Kidney (tissue), 2 donors: Measurements from ENCODE around the genes GRB7 and IGFBP4.

DNA sequence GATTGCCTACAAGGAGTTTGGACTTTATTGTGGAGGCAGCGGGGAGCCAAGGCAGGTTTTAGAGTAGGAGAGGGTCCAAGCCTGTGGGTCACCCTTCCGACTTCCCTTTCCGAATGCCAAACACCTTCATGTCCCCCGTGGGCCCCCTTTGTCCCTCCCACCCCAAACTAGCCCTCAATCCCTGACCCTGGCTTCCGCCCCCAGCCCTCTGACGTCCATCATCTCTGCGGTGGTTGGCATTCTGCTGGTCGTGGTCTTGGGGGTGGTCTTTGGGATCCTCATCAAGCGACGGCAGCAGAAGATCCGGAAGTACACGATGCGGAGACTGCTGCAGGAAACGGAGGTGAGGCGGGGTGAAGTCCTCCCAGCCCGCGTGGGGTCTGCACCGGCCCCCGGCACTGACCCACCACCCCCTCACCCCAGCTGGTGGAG lies 7.2 kb downstream of the MIEN1 start:
- PRO-cap, result no peak
- RRBS, result 82% methylated on average over 7 of the region's 19 CpGs

DNA sequence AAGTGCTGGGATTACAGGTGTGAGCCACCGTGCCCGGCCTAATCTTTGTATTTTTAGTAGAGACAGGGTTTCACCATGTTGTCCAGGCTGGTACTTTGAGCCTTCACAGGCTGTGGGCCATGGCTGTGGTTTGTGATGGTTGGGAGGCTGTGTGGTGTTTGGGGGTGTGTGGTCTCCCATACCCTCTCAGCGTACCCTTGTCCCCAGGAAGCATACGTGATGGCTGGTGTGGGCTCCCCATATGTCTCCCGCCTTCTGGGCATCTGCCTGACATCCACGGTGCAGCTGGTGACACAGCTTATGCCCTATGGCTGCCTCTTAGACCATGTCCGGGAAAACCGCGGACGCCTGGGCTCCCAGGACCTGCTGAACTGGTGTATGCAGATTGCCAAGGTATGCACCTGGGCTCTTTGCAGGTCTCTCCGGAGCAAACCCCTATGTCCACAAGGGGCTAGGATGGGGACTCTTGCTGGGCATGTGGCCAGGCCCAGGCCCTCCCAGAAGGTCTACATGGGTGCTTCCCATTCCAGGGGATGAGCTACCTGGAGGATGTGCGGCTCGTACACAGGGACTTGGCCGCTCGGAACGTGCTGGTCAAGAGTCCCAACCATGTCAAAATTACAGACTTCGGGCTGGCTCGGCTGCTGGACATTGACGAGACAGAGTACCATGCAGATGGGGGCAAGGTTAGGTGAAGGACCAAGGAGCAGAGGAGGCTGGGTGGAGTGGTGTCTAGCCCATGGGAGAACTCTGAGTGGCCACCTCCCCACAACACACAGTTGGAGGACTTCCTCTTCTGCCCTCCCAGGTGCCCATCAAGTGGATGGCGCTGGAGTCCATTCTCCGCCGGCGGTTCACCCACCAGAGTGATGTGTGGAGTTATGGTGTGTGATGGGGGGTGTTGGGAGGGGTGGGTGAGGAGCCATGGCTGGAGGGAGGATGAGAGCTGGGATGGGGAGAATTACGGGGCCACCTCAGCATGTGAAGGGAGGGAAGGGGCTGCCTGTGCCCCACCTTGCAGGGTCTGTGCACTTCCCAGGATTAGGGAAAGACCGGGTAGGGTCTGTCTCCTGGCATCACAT lies 5.5 kb downstream of the MIEN1 start:
- PRO-cap, result no peak
- RRBS, result 95% methylated on average over 5 of the region's 25 CpGs

DNA sequence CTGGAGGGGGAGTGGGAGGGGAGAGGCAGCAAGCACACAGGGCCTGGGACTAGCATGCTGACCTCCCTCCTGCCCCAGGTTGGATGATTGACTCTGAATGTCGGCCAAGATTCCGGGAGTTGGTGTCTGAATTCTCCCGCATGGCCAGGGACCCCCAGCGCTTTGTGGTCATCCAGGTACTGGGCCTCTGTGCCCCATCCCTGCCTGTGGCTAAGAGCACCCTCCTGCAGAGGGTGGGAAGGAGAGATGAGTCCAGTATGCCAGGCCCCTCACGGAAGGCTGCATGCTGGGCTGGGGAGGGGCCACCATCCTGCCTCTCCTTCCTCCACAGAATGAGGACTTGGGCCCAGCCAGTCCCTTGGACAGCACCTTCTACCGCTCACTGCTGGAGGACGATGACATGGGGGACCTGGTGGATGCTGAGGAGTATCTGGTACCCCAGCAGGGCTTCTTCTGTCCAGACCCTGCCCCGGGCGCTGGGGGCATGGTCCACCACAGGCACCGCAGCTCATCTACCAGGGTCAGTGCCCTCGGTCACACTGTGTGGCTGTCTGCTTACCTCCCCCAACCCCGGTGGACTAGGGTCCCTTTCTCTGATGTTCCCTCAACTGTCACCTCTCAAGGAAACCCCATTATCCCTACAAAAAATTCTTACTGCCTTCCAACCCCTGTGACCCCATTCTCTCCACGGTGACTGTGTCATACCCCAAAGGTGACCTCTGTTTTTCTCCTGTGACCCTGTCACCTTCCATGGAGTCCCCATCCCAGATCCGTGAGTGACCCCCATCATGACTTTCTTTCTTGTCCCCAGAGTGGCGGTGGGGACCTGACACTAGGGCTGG lies 3.6 kb downstream of the MIEN1 start:
- PRO-cap, result no peak
- RRBS, result 74% methylated on average over 4 of the region's 15 CpGs

GRCh38 chr17:39737209-39738058 lies at the start of gene GRB7:
Gene GRB7, plus strand, starts transcription at chr17:39737938.
- PRO-cap, result bidirectional peak, plus-strand start at chr17:39737938, minus-strand start at chr17:39737792
- RRBS, result no CpG with 5 or more reads among the region's 23 CpGs

DNA sequence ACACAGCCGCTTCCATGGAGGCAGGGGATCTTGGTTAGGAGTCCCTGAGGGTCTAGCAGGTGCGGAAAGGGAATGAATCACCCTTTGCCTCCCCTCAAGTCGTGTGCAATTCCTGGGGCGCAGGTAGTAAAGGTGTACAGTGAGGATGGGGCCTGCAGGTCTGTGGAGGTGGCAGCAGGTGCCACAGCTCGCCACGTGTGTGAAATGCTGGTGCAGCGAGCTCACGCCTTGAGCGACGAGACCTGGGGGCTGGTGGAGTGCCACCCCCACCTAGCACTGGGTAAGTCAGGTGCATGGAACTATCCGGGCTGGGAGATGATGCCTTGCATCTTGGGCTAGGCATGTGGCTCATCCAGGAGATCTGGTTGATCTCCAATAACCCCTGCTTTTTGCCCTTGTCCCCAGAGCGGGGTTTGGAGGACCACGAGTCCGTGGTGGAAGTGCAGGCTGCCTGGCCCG lies 5.1 kb downstream of the GRB7 start:
- PRO-cap, result no peak
- RRBS, result 63% methylated on average over 1 of the region's 15 CpGs

- PRO-cap, result no peak
- RRBS, result no CpG with 5 or more reads among the region's 5 CpGs
Measured at GRCh38 chr17:40018511-40018717, 3.2 kb downstream of the CSF3 start.

DNA sequence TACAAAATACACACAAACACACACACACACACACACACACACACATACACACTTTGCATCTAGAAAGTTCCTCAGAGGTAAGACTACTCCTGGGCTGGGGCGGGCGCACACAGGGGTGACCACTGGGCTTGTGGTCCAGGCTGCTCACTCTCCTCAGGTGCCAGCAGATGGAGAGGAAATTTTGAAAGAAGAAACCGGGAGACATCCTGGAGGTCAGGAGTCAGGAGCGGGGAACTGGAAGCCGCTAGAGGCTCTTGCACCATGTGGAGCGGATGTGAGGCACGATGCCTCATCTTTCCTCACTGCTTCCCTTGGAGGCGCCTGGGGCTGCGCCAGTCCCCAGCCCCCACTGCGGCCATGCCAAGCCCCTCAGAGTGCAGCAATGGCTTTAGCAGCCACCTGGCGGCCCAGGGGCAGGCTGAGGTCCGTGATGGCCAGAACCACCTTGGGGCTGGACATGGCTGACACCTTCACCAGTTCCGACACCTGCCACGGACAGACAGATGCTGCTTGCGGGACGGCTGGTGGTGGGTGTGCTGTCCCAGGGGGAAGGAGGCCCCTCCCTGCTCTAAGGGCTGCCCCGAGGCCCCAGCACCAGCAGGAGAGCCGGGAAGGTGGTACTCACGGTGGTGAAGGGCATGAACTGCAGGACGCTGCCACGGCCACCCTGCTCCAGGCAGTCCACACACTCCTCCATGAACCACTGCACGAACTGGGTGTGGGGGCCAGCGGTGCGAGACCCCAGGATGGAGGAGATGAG lies 4.1 kb downstream of the CSF3 start:
- PRO-cap, result no peak
- RRBS, result no CpG with 5 or more reads among the region's 24 CpGs

- PRO-cap, result no peak
Measured at GRCh38 chr17:40124844-40125042, 3.0 kb downstream of the MSL1 start.

DNA sequence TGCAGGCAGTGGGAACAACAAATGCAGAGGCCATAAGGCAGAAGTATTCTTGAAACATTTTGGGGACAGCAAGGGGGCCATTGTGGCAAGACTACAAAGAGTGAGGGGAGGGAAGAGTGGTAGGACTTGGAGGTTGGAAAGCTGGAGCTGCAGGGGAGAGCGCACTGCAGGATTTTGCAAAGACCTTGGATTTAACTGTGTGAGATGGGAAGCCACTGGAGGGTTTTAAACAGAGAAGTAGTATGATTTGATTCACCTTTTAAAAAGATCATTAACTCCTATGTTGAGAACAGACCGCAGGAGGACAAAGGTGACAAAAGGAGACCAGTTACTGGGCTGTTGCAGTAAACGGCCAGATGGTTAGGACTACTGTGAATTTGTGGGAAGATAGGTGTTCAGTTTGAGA lies 22.1 kb upstream of the CDC6 start:
- PRO-cap, result unidirectional peak, plus-strand start at position 126 of the sequence
- RRBS, result no CpG with 5 or more reads among the region's 3 CpGs

- PRO-cap, result no peak
- RRBS, result no CpG with 5 or more reads among the region's 2 CpGs
Measured at GRCh38 chr17:40321734-40321980, 12.7 kb downstream of the RARA start.

DNA sequence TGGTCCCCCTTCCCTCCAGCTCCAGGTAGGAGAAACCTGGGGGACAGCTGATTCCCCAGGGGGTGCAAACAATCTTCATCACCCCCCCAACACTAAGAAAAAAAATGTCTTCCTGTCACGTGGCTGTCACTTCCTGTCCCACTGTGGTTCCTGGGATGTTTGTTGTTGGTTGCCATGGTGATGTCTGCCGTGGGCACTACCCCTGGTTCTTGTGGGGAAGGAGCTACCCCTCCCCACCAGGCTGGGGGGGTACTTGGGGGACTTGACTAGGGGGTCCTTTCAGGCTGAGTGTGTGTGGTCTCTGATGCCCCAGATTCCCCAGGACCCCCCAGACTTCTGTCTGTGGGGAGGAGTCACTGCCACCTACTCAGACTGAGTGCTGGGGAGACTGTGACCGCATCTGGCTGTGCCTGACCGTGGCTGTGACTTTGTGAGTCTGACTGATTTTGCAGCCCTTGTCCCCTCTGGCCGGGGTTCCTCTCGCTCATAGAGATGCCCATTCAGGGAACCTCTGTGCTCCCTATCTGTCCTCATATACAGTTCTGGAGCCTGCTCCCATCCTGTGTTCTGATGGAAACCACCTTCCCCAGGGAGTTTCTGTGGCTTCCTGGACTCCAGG lies 14.0 kb downstream of the RARA start:
- PRO-cap, result no peak
- RRBS, result no CpG with 5 or more reads among the region's 6 CpGs

DNA sequence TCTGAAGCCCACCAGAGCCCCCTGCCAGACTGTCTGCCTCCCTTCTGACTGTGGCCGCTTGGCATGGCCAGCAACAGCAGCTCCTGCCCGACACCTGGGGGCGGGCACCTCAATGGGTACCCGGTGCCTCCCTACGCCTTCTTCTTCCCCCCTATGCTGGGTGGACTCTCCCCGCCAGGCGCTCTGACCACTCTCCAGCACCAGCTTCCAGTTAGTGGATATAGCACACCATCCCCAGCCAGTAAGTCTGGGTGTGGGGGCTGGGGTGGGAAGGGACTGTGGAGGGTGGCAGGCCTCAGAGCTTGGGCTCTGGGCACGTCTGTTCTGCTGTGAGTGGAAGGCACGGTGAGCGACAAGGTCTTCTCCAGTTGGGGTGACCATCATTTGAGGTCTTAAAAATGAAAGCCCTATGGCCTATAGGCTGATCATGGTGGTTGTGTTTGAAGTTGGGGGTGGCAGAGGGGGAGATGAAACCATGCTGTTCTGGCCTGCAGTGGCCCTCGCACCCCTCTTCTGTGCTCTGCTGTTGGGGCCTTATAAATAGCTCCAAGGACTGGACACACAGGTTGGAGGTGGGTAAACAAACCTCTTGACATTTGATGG lies 22.3 kb downstream of the RARA start:
- PRO-cap, result no peak
- RRBS, result no CpG with 5 or more reads among the region's 11 CpGs

DNA sequence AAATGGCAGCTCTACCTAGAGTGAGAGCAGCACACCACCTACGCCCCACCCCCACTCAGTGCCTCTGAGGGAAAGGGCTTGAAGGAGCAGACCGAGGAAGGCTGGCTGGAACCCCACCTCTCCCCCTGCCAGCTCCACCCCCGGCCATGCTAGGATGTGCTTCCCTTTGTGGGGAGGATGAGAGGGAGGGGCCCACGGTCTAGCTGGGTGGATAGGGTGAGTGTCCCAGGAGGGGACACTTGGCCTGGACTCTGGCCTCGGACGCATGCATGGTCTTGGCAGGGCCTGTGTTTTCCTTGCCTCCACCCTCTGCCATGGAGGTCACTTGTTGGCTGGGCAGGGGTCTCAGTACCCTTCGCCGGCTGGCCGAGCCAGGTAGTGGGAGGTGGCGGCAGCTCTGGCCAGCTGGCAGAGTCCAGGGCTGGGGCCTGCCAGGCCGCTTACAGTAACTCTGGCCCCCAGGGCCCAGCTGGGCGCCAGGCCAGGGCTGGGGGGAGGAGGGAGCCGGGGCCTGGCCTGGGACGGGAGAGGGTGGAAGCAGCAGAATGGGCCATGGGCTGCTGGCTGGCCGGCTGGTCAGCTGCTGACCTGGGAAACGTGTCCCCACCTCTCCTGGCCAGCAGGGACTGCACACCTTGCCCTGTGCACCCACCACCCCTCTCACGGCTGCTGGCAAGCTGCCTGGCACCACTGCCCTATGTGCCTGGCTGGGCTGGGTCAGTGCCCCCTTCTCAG lies 22.9 kb downstream of the RARA start:
- PRO-cap, result no peak
- RRBS, result 5% methylated on average over 3 of the region's 17 CpGs

- PRO-cap, result no peak
- RRBS, result no CpG with 5 or more reads among the region's 4 CpGs
Measured at GRCh38 chr17:40338008-40338207, 26.6 kb downstream of the GJD3 start.

DNA sequence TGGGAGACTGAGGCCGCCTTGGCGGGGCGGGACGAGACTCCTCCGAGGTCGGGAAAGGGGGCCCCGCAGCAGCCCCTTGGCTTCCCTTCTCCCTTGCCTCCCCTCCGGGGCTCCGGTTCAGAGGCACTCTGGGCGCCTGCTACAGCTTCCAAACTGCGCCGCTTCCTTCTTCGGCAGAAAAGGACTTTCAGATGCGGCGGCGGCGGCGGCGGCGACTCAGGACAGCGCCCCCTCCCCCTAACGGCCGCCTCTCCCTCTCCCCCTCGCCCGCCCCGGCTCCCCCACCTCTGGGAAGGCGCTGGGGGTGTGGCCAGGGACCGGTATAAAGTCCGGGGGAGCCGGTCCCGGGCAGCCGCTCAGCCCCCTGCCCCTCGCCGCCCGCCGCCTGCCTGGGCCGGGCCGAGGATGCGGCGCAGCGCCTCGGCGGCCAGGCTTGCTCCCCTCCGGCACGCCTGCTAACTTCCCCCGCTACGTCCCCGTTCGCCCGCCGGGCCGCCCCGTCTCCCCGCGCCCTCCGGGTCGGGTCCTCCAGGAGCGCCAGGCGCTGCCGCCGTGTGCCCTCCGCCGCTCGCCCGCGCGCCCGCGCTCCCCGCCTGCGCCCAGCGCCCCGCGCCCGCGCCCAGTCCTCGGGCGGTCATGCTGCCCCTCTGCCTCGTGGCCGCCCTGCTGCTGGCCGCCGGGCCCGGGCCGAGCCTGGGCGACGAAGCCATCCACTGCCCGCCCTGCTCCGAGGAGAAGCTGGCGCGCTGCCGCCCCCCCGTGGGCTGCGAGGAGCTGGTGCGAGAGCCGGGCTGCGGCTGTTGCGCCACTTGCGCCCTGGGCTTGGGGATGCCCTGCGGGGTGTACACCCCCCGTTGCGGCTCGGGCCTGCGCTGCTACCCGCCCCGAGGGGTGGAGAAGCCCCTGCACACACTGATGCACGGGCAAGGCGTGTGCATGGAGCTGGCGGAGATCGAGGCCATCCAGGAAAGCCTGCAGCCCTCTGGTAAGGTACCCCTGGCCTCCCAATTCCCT lies at the start of gene IGFBP4:
Gene IGFBP4, plus strand, starts transcription at position 351 of the 1,014 bp plus-strand sequence.
- PRO-cap, result bidirectional peak, plus-strand start at position 351 of the sequence, minus-strand start at position 223 of the sequence; bidirectional peak, plus-strand start at position 769 of the sequence, minus-strand start at position 715 of the sequence
- RRBS, result 1% methylated on average over 33 of the region's 109 CpGs

- PRO-cap, result no peak
- RRBS, result no CpG with 5 or more reads among the region's 5 CpGs
Measured at GRCh38 chr17:40450061-40450693, 6.9 kb downstream of the IGFBP4 start.

DNA sequence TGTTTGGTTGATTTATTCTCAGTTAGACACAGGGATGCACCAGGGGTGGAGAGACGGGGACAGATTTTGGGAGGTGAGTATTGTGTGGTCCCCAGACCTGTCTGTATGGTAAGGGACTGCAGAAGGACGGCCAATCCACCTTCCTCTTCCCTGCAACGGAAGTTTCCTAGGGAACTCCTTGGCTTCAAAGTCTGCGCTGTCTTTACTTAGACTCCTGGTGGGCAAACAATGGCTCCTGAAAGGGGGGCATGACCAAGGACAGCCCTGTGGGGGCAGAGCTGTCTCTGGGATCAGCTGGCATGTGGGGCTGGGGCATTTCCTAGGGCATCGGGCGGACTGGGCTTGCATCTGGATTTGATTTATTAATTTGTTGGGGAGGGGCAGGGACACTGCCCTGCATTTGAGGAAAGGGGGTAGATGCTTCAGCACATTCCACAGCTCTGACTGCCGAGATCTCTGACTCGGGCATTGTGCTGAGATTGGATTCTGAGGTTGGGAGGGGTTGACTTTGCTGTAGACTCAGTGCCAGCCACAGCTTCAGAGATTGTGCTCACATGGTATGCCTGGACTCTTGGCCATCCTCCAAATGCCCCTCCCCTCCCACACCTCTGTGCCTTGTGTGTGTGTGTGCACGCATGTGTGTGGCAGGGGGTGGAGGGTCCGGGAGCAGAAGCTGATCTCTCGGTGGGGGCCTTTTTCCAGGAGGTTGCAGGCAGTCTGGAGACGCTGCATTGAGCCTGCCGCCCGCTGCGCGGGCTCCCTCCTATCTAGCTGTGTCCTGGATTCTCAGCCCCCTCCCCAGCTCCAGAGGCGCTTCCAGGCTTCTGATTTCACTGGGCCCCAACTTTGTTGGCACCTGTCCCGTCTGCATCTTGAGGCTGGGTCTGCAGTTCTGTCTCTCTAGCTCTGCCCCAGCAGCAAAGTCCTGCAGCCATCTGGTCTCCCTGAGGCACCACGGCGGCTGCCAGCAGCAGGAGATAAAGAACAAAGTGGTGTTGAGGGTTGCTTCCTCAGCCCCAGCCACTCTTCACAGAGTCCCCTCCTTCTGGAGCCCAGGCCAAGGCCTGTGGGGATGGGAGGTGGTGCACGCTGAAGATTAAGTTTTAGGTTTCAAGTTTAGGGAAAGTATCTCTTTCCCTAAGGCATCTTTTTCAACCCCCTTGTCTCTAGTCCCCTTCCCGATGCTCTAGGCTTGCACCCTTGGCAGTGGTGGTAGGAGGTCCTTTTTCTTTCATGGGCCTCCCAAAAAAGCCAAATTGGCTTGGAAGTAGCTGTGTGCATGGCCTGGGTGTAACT lies 14.9 kb downstream of the IGFBP4 start:
- PRO-cap, result unidirectional peak, plus-strand start at position 368 of the sequence; unidirectional peak, plus-strand start at position 1,175 of the sequence
- RRBS, result no CpG with 5 or more reads among the region's 22 CpGs

- PRO-cap, result no peak
- RRBS, result no CpG with 5 or more reads among the region's 5 CpGs
Measured at GRCh38 chr17:40460405-40461083, 17.3 kb downstream of the IGFBP4 start.

GRCh38 chr17:40461990-40463048 lies 19.1 kb downstream of the IGFBP4 start:
- PRO-cap, result unidirectional peak, plus-strand start at chr17:40462777
- RRBS, result no CpG with 5 or more reads among the region's 15 CpGs

DNA sequence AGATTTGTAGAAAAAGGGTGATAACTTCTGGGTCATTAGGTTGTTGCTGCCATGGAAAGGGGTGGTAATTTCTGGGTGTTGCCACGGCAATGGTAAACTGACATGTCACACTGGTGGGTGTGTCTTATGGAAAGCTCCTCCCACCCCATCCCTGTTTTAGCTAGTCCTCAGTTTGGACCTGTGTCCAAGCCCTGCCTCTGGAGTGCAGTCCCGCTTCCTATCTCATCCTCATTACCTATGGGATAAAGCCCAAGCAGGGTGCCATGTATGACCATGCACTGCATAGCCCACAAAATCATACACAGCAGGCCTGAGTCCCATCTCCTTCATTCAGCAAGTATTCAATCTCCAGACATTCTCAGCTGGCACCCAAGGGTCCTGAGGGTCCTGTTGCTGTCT lies 28.8 kb downstream of the TNS4 start:
- PRO-cap, result no peak
- RRBS, result no CpG with 5 or more reads among the region's 2 CpGs